ENCODE measurements around the genes EFR3B and OTOF.

DNA sequence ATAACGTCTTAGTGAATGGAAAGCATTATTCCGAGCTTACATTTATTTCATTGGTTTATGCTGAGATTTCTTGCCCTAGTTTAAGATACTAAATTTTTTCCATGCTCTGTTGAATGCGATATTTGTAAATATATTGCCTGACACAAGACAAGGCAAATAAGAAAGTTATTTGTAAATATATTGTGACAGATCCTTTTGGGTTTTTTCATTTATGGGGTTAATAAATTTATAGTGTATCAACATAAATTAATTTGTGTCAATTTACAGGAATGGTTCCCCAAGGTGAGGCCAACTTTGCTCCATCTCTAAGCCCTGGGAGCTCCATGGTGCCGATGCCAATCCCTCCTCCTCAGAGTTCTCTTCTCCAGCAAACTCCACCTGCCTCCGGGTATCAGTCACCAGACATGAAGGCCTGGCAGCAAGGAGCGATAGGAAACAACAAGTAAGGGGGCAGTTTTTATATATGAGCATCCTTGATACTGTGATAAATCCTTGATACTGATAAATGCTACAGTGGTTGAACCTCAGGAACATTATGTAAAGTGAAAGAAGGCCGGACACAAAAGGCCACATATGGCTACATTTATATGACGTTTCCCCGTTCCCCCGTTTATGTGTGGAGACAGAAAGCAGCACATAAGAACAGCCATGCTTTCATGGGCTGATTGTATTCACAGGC lies 41.3 kb downstream of the PTRHD1 start:
- PRO-cap = no peak
- RAMPAGE, long total RNA, 3 experiments = no peak in any of the 3 experiments

DNA sequence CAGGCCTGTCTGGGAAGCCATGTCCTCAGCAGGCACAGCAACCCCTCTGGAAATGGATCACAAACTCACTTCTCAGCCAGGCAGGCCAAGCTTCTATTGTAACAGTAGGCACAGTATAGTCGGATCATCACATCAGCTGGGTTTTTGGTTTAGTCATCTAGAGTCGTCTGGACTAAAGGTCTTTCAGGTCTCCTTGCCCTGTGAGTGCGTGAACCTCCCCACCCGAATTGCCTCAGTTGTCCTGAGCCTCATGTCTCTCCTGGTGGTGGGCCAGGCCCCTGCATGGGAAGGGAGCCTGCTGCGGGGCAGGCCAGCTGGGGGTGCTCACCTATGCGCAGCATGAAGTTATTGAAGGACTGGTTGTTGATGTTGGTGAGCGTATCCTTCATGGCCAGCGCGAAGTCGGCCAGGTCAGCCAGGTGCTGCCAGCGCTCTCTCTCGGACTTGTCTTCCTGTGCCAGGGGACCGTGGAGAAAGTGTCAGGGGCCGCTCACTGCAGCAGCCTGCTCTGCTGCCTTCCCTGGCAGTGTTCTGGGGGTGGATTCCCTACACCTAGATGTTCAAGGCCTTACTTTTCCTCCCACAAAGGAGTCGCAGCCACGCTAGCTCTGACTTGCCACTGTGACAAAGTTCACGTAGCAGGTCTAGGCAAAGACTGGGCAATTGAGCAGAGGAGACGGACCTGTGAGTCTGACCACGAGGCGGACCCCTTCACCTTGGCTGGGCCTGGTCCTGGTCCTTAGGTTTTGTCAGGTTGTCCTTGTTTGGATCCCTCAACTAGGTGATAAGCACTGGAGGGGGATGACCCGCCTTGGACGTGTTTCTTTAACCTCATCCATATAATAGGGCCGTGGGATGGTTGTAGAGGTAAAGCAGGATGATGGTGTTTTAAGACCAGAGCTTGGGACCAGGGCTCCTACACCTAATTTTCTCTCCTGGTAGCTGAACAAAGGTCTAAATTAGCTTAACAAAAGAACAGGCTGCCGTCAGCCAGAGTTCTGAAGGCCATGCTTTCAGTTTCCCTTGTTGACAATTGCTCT lies 28.3 kb downstream of the CENPO start:
- PRO-cap = no peak
- RAMPAGE, long total RNA, 3 experiments = no peak in any of the 3 experiments

GRCh38 chr2:24907095-24907607 lies 12.9 kb downstream of the ADCY3 start:
- PRO-cap = no peak
- RAMPAGE, long total RNA, 3 experiments = no peak in any of the 3 experiments

DNA sequence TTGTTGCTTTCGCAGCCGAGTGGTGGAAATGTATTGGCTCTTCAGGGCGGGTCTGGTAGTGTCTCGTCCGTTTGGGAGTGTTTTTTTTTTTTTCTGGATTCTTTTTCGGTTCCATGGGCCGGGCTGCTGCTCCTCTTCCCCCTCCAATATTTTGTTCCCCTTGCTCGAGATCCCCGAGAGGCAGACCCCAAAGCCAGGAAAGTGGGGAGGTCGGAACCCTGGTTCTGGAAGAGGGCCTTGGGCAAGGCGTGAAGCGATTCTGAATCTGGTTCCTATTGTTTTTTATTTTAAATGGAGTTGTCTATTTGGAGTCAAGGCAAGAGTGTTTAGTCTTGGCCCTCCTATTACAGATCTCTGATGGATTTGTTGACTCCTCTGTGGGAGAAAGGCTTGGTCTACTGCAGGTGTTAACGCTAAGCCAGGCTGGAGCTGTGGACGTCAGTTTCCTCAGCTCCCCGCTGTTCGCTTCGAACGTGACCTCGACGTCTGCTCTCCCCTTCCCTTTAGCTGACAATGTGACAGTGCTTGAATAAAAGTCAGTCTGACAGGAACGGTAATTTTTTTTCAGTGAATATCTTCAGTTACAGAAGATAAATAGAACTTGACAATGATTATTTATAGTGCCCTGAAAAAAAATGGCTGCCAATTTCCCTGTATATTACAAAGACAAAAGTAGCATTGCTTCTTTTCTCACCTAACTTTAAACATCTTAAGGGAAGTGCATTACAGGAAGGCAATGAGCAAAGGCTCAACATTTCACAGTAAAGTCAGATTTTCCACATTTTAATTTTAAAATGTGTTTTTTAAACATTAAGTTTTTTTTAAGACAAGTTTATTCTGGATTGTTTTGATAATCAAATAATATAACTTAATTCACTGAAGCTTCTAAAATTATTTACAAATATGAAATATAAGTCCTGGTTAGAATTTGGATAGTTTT lies 791 bp upstream of the DNAJC27 start:
- PRO-cap = unidirectional peak, plus-strand start at position 98 of the sequence; unidirectional peak, minus-strand start at position 464 of the sequence
- RAMPAGE, long total RNA, 3 experiments = no peak in any of the 3 experiments

DNA sequence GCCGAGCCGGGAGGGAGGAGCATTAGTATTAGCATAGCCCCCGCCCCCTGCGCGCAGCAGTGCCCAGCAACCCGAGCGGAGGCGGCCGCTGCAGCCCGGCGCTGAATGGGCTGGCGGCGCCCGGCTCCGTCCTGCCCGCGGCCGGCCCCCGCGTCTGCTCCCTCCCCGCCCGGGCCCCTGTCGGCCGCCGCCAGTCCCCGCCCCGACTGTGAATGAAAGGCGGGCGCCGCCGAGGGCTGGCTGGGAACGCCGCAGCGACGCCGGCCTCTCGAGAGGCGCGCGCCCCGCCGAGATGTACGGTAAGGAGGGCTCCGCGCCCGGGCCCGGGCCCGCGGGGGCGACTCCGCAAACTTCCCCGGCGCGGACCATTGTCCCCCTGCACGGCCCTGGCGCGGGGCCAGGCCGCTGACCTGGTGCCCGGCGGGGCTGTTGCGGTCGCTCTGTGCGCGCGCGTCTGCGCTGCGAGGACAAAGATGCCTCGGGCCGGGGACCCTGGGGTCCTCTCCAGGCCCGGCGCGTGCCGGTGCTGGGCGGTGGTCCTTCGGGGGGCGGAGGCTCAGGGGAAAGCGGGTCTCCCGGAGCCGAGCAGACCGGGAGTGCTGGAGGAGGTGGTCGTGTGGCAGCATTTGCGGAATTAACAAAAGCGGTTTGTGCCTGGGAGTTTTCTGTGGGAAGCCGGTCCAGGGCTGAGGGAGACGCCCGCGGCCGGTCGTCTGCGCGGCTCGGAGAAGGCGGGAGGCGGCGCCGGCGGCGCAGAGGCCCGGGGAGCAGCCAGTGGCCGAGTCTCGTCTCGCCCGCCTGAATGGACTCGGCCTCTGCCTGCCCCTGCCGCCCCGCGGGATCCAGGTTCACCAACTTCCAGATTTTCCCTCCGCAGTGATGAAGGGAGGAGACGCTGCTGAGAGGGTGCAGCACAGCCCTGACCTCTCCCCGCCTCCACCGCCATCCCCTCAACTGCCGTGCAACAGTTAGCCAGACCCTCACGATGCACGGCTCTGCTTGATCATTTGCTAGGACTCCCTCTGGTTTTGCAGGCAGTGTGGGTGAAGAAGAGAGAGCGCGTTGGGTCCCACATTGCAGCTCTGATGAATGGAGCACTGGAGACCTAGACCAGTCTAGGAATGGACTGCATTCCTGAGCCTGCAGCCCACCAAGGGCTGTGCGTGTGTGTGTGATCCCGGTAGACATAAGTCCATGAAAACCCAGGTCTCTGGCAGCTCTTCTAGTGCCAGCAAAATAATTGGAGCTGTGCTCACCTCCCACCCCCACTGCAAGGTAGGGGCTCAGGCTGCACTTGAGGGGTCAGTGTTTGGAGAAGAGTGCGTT lies at the start of gene EFR3B:
TSS of gene EFR3B (plus strand) at position 56 of the 1,326 bp plus-strand sequence.
- PRO-cap = bidirectional peak, plus-strand start at position 56 of the sequence, minus-strand start outside the sequence
- RAMPAGE, long total RNA, 3 experiments = no peak in any of the 3 experiments

DNA sequence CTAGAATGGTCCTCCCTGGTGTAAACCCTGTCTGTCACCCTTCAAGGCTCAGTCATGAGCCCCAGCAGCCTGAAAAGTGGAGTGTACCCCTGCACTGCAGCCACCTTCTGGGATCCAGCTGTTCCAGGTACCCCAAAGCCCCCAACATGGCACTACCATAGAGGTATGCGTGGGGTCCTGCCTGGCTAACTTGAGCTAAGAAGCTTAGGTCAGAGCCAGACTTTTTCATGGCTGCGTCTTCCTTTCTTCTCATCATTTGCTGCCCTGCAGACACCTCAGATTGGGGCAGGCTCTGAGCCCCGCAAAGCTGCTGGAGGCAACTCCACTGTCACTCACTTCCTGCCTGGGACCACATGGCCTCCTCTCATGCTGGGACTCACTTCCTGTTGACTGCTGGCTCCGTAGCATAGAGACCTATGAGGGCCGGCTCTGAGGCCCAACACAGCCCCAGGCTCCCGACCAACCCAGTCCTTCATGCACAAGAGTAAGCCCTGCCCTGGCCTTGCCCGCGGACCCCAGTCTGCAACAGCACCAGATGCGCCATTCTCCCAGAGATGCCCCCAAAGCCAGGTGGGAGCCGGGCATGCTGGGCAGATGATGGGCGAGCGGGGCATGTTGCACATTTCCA lies 55.8 kb downstream of the DNMT3A start:
- PRO-cap = no peak
- RAMPAGE, long total RNA, 3 experiments = no peak in any of the 3 experiments

GRCh38 chr2:25810121-25810984 lies 67.9 kb downstream of the ASXL2 start:
- PRO-cap = no peak
- RAMPAGE, long total RNA, 3 experiments = no peak in any of the 3 experiments

GRCh38 chr2:25816237-25816835 lies 62.0 kb downstream of the ASXL2 start:
- PRO-cap = no peak
- RAMPAGE, long total RNA, 3 experiments = no peak in any of the 3 experiments

- PRO-cap = no peak
- RAMPAGE, long total RNA, 3 experiments = no peak in any of the 3 experiments
Observed at GRCh38 chr2:25983111-25983705, 911 bp upstream of the KIF3C start.

GRCh38 chr2:26017984-26018625 lies 15.8 kb upstream of the RAB10 start:
- PRO-cap = no peak
- RAMPAGE, long total RNA, 3 experiments = no peak in any of the 3 experiments

- PRO-cap = no peak
- RAMPAGE, long total RNA, 3 experiments = no peak in any of the 3 experiments
Observed at GRCh38 chr2:26059540-26060038, 25.7 kb downstream of the RAB10 start.

DNA sequence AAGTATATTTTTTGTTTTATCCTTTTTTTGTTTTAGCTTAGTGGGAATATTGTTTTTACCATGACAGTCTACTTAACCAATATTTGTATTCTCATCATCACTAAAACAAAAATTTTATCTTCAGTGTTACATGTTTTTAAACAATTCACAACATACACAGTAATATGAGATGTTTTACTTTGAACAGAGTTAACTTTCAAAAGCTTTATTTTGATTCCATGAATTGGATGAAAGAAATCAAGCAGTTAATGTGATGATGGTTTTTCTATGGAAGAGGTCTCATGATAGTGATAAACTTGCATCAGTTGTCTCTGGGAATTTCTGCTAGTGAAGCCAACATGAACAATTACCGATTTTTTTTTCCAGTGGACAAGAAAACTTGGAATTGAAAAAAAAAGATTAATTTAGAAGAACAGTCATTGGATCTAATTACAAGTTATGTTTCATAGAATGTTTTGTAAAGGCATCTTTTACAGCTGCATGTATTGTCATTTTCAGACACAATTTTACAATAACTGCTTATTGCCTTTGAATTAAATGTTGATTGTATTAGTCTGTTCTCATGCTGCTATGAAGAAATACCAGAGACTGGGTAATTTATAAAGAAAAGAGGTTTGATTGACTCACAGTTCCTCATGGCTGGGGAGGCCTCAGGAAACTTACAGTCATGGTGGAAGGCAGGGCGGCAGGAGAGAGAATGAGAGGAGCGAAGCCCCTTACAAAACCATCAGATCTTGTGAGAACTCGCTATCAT lies 32.2 kb downstream of the RAB10 start:
- PRO-cap = no peak
- RAMPAGE, long total RNA, 3 experiments = no peak in any of the 3 experiments

DNA sequence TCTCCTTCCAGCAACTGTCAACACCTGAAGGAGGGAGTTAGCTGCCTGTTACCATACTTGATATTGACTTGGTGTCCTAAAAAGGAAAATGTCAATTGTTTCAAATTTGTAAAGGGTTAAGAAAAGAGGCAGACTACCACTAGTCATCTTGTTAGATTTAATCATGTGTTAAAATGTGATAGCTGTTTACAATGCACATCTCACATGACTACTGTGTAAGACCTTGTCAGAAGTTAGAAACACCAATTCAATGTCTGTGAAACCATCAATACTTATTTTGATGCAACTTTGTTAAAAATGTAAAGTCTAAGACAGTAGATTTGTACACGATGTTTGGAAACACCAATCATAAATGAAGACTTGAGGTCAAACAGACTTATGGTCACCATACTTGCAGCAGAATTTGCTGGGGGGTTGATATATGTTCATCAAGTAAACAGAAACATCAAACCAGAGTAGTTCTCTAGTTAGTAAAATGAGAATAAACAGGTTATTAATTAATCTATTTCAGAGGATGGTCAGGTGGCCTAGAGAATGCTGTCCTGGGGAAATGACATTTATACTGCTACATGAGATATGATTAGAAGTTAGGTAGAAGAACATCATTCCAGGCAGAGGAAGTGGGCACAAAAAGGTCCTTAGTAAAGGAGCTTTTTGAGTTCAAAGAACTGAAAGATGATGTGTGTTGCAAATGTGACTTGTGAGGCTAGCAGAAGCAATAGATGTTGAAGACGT lies 33.8 kb downstream of the RAB10 start:
- PRO-cap = no peak
- RAMPAGE, long total RNA, 3 experiments = no peak in any of the 3 experiments

GRCh38 chr2:26072731-26073187 lies 38.9 kb downstream of the RAB10 start:
- PRO-cap = no peak
- RAMPAGE, long total RNA, 3 experiments = no peak in any of the 3 experiments

GRCh38 chr2:26246675-26247333 lies 2.1 kb downstream of the HADHB start:
- PRO-cap = bidirectional peak, plus-strand start at chr2:26247037, minus-strand start at chr2:26246984
- RAMPAGE, long total RNA, 3 experiments = no peak in any of the 3 experiments

- PRO-cap = no peak
- RAMPAGE, long total RNA, 3 experiments = no peak in any of the 3 experiments
Observed at GRCh38 chr2:26299366-26300226, 46.3 kb upstream of the SELENOI start.

GRCh38 chr2:26300227-26300892 lies 45.6 kb upstream of the SELENOI start:
- PRO-cap = no peak
- RAMPAGE, long total RNA, 3 experiments = no peak in any of the 3 experiments

DNA sequence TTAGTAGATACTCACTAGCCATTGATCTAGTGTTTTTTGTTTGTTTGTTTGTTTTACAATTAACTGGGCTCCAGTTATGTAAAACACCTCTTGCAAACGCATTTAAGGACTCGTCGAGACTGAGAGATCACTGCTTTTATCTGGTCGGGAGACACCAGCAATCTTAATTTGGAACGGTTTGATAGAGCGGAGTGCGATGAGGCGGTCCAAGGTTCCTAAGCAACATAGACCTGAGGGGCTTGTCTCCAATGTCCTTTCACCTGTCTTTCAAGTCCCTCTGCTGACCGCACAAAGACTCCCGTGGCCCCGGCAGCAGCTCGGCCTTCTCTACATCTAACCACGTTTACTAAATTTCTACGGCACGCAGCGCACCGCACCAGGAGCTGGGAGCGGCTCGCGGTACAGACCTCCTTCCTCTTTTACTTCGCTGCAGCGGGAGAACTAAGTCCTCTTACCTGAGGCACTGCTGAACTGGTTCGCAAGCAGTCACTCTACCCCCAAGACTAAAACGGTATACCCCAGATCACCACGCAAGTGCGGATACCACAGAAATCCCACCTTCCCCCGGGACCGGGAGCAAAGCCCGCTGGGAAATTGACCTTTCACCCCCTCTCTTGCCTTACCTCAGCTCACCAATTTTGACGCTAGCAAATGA lies 560 bp upstream of the SELENOI start:
- PRO-cap = bidirectional peak, plus-strand start outside the sequence, minus-strand start at position 588 of the sequence
- RAMPAGE, long total RNA, 3 experiments = start-site peak on the minus strand in 1 of 3 experiments, centred at position 532 of the sequence, 9 reads per replicate

DNA sequence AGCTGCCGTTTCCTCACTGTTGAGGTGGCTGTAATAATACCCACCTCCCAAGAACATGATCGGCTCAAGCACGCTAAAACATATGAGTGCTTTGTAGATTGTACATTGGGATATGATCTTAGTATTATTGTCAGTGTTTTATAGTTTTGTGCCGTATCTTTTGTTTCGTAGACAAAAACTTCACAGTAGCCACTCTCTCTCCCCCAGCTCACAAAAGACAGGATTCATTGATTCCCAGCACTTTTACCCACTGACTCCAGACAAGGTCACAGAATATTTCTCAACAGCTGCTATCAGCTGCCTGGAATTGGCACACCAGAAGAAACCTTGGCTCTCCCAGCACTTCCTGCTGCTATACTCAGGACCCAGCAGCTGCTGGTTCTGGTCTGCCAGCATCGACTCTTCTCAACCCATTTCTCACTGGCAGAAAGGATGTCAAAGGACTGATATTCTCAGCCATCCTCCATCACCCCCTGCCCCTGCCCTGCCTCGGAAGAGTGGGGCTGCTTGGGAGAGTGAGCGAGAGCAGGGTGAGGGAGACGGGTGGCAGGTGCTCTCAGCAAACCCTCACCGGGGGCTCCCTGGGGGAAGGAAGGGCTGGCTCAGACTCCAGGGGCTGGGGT lies 74.6 kb downstream of the OTOF start:
- PRO-cap = unidirectional peak, plus-strand start at position 355 of the sequence
- RAMPAGE, long total RNA, 3 experiments = no peak in any of the 3 experiments

DNA sequence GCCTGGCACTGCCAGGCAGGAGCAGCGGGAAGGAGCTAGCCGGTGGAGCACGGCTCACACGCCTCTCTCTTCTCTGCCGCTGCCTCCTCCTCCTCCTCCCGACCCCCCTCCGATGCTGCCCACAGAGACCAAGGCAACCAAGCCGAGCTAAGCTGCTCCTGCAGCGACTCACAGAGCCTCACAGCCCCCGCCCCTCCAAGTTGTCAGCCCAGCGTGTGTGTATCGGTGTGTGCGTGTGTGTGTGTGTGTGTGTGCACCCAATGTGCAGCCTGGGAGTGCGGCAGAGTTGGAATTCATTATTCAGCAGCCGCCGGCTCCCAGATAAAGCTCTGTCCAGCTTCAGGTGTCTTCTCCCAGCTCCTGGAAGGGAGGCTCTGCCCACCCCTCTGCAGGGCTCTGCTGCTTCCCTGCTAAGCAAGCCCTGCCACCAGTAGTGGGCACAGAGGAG lies at the start of gene OTOF:
TSS of gene OTOF (minus strand) at position 172 of the 448 bp plus-strand sequence.
- PRO-cap = no peak
- RAMPAGE, long total RNA, 3 experiments = no peak in any of the 3 experiments